ENCODE data around the gene COQ2.

DNA sequence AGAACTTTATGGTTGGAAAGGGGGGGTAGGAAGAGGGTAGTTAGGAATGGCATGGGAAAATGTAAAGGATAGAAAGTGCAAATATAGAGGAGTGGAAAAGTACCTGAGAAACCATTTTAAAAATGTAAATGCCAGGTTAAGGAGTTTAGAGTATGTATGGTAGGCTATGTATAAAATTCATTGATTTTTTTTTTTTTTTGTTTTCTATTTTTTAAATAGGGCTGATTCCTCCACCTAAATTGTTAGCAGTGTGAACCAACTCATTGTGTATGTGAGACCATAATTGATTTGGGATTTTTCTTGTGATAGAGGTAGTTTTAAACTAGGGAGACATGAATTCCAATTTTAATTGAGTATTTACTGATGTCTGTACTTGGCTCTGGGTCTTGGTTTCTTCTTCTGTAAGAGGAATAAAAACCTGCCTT is 1.0 kb downstream of the THAP9 start:
- CAGE, long polyA plus RNA, result no peak

GRCh38 chr4:83011832-83012593 is 1.4 kb upstream of the LIN54 start:
- CAGE, long polyA plus RNA, result no peak
- RRBS, result 3% methylated on average over 6 of the region's 37 CpGs

DNA sequence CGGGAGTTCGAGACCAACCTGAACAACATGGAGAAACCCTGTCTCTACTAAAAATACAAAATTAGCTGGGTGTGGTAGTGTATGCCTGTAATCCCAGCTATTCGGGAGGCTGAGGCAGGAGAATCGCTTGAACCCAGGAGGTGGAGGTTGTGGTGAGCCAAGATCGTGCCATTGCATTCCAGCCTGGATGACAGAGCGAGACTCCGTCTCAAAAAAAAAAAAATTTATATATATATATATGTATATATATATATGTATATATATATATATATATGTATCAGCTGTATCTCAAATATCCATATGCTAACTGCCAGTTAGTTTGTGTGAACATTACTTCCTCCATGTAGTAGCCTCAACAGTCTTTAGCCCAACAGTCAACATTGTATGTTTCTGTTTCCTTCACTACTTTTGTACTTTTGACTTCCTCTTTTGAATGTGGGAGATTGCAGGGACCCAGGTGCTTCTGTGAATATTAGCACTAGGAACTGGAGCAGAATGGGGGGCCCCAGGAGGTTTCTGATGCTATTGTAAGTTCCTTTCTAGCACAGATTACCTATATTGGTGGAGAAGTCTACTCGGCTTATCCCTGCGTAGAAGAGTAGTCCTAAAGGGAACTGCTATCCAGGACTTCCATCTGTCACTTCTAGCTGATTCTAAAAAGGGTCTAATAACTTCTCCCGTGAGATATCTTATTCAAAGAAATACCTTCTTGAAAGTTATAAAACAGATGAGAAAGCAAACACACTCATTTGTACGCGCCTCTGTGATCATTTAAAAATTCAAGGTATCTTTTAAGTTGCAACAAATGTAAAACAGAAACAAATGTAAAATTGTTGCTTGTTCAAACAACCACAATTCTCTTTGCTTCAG is 2.3 kb downstream of the PLAC8 start:
- CAGE, long polyA plus RNA, result no peak
- RRBS, result no CpG with 5 or more reads among the region's 12 CpGs

- CAGE, long polyA plus RNA, result no peak
- RRBS, result no CpG with 5 or more reads among the region's 5 CpGs
These were observed 1.4 kb upstream of the PLAC8 start for GRCh38 chr4:83115907-83116268.

- CAGE, long polyA plus RNA, result no peak
- RRBS, result no CpG with 5 or more reads among the region's 4 CpGs
These were observed 34.0 kb downstream of the COQ2 start for GRCh38 chr4:83250498-83251012.

DNA sequence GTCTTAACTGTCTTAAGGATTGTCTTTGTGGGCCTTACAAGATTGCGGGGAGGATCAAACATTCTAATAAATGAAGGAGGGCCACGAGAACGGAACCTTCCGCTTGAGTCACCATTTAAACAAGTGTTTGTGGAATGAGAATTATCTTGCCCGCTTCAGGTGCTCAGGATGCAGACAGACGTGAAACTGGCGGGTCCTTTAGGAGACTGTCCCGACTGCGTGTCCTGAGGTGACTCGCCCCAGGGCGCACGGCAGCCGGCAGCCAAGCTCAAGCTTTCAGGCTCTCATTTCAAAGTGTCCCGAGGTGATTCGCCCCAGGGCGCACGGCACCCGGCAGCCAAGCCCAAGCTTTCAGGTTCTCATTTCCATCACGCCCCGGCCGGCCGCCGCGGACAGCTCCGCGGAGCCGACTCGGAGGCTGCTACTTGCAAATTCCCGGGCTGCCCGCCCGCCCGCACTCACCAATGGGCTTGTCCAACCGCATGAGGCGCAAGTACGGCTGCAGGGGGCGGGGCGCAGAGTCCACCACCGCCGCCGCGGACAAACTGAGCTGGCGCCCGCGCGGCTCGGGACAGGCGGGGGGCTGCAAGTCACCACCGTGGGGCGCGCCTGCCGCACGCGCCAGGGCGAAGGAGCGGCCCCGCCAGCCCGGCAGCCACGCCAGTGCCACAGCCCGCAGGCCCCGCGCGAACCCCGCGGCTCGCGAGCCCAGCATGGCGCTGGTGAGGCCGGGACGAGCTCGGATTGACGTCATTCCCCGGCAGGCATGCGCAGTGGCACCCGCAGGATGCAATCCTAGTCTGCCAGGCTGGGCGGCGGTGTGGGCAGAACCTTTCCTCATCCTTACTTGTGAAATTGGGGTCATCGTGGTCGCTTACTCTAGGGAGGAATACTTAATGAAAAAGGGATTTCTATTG is at the start of gene COQ2:
Gene COQ2, minus strand, starts transcription at position 749 of the 917 bp plus-strand sequence.
- CAGE, long polyA plus RNA, result no peak
- RRBS, result 2% methylated on average over 17 of the region's 78 CpGs

GRCh38 chr4:83595961-83596249 is 60.0 kb downstream of the GPAT3 start:
- CAGE, long polyA plus RNA, result no peak

- CAGE, long polyA plus RNA, result no peak
- RRBS, result no CpG with 5 or more reads among the region's 7 CpGs
These were observed 7.7 kb downstream of the NKX6-1 start for GRCh38 chr4:84491347-84491875.

DNA sequence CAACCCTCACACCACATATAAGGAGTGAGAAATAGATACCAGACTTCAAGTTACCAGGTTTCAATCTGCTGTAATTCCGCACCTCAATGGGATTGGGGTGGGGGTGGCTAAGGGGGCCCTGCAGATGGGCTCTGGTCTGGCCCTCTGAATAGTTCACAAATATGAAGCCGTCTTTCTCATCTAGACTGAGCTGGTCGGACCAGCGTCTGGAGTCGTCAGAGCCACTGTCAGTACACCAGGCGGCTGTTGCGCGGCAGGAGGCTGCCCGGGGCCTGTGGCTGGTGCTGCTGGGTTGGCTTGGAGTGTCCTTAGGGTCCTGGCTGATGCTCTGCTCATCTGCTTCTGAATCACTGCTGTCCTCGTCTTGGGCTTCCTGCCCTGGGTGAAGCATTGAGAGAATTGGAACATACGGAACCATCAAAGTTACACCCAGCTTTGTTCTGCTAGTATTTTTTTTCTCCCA is 96.0 kb downstream of the CDS1 start:
- CAGE, long polyA plus RNA, result no peak
- RRBS, result no CpG with 5 or more reads among the region's 11 CpGs

GRCh38 chr4:84887062-84887622 is 79.3 kb downstream of the WDFY3 start:
- CAGE, long polyA plus RNA, result no peak
- RRBS, result no CpG with 5 or more reads among the region's 3 CpGs

- CAGE, long polyA plus RNA, result no peak
- RRBS, result no CpG with 5 or more reads among the region's 2 CpGs
These were observed 92.1 kb upstream of the MAPK10 start for GRCh38 chr4:86452008-86452278.

GRCh38 chr4:86594388-86595494 is 626 bp downstream of the PTPN13 start:
- CAGE, long polyA plus RNA, result no peak
- RRBS, result 2% methylated on average over 14 of the region's 69 CpGs

- CAGE, long polyA plus RNA, result no peak
- RRBS, result no CpG with 5 or more reads among the region's 7 CpGs
These were observed 53.6 kb downstream of the AFF1 start for GRCh38 chr4:86988197-86988930.

GRCh38 chr4:87008600-87009705 is 74.1 kb downstream of the AFF1 start:
- CAGE, long polyA plus RNA, result no peak
- RRBS, result no CpG with 5 or more reads among the region's 4 CpGs

DNA sequence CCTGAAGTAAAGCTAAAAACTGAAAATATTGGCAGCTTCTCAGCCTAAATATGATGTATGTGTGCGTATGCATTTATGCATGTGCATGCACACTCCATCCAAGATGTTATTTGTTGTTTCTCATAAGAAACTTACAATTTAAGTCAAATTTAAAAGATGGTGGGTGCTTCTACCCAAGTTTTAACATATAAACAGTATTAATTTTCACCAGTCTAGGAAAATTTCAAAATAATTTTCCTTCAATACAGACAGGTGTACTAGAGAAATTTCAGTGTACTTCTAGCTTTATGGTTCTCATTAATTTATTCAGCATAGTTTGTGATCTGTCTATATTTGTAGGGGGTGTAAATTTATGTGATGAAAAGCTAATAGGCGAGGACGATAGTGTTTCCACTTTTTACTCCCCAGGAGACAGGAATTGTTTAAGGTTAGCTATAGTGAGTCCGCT is 135.7 kb downstream of the AFF1 start:
- CAGE, long polyA plus RNA, result no peak
- RRBS, result no CpG with 5 or more reads among the region's 4 CpGs

DNA sequence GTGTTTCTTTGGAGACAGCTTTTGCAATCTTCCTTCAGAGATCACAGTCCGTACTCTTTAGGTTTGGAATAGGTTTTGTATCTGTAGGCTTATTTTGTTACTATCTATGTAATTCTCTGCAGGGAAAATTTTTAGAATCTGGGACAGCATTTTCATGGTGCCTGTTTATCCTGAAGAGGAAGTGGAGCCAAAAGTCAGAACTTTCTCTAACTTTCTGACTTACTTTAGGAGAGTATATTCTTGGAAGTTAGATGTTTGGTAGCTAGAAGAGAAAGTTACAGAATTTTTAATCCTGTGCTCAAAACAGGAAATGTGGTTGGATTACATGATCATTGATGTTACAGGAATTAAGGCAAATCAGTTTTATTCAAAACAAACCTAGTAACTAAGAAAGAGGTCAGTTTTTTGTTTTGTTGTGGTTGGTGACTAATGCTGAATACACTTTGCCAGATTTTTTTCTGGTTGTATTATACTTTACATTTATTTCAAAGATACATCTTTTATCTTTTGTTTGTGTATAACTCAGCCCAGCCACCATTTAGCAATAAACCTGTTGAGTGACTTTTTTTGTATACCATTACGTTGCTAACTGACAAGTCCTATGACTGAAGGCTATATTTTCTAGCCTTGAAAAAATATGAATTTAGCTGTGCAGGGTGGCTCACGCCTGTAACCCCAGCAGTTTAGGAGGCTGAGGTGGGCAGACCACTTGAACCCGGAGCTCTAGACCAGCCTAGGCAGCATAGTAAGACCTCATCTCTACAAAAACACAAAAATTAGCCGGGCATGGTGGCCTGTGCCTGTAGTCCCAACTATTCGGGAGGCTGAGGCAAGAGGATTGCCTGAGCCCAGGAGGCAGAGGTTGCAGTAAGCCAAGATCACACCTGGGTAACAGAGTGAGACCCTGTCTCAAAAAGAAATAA is 116.7 kb downstream of the KLHL8 start:
- CAGE, long polyA plus RNA, result no peak
- RRBS, result no CpG with 5 or more reads among the region's 6 CpGs

DNA sequence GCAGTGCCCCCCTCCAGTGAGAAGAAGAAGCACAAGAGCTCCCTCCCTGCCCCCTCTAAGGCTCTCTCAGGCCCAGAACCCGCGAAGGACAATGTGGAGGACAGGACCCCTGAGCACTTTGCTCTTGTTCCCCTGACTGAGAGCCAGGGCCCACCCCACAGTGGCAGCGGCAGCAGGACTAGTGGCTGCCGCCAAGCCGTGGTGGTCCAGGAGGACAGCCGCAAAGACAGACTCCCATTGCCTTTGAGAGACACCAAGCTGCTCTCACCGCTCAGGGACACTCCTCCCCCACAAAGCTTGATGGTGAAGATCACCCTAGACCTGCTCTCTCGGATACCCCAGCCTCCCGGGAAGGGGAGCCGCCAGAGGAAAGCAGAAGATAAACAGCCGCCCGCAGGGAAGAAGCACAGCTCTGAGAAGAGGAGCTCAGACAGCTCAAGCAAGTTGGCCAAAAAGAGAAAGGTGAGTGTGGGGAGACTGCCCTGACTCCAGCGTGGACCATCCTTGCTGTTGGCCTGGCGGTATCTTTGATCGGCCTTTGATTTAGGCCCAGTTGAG is 105.5 kb downstream of the KLHL8 start:
- CAGE, long polyA plus RNA, result no peak
- RRBS, result no CpG with 5 or more reads among the region's 15 CpGs

- CAGE, long polyA plus RNA, result no peak
- RRBS, result no CpG with 5 or more reads among the region's 18 CpGs
These were observed 99.8 kb downstream of the KLHL8 start for GRCh38 chr4:87120347-87121230.

DNA sequence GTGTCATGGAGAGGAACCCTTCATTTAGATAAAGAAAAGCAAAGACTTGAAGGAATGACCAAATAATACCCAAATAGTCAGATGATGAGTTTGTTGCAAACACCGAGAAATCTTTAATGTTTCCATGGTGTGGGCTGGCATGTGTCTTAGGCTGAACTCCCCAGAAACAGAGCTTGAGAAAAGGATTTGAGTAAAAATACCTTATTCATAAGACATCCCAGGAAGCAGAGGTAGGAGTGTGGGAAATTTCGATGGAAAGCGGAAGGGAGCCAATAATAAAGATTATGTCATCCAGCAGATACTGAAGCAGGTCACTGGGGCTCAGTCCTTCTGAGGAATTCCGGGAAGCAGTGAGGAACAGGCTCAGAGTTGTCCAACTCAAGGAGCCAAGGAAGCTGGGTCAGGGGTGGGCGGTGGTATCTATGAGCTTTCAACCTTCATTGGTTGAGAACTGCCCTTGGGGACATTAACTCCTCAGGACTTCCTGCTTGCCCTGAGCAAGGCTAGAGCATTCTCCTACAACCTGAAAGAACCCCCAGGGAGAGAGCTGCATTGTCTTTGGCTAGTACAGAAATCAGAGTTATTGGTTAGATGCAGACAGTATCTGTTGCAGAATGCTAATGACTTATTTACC is 68.1 kb downstream of the DMP1 start:
- CAGE, long polyA plus RNA, result no peak
- RRBS, result no CpG with 5 or more reads among the region's 5 CpGs

DNA sequence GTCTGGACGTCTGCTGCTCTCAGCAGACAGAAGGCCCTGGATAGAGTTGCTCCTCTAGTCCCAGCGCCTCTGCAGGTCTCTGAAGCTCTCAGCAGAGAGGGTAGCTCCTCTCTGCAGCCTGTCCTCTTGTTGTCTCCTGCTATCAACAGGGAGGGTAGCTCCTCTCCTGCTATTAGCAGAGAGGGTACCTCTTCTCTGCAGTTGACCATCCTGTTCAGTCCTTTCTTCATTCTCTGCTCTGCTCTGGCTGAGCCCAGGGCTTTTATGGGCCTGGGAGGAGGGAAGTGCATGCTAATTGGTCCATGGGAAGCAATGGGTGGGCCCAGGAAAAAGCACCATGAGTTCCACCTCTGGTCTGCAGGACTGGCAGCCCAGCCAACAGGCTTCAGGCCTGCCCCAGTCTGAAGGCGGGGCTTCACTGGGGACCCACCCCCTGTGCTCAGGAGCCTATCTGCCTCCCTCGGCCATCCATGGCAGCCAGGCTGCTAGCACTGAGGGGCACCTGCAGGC is 54.0 kb upstream of the IBSP start:
- CAGE, long polyA plus RNA, result no peak
- RRBS, result no CpG with 5 or more reads among the region's 4 CpGs

Measured in AG04450 (cell line).